Gastrocnemius medialis (tissue), 3 donors: ENCODE measurements around a stretch of chr10.

DNA sequence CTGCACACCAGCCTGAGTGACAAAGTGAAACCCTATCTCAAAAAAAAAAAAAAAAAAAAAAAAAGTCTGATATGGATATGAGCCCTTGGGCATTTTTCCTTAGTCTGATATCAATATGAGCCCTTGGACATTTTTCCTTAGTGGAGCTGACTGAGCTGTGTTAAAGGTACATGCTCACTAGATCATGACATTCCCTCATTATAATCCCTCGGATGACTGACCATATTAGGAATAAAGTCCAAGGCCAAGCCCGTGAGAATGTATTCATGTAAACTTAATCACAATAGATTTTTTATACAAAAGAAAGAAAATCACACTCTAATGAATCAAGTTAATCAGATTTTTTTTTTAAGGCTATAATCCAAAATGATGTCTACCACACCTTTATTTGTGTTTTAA lies 5.6 kb downstream of the PPA1 start:
- PRO-cap = no peak
- RAMPAGE, long total RNA, 3 experiments = no peak in any of the 3 experiments

GRCh38 chr10:70235097-70235633 lies 1.9 kb upstream of the PPA1 start:
- PRO-cap = no peak
- RAMPAGE, long total RNA, 3 experiments = no peak in any of the 3 experiments

- PRO-cap = no peak
- RAMPAGE, long total RNA, 3 experiments = no peak in any of the 3 experiments
These were observed 15.4 kb downstream of the NODAL start for GRCh38 chr10:70426066-70426568.

GRCh38 chr10:70715844-70716196 lies 43.5 kb downstream of the ADAMTS14 start:
- PRO-cap = no peak
- RAMPAGE, long total RNA, 3 experiments = no peak in any of the 3 experiments

DNA sequence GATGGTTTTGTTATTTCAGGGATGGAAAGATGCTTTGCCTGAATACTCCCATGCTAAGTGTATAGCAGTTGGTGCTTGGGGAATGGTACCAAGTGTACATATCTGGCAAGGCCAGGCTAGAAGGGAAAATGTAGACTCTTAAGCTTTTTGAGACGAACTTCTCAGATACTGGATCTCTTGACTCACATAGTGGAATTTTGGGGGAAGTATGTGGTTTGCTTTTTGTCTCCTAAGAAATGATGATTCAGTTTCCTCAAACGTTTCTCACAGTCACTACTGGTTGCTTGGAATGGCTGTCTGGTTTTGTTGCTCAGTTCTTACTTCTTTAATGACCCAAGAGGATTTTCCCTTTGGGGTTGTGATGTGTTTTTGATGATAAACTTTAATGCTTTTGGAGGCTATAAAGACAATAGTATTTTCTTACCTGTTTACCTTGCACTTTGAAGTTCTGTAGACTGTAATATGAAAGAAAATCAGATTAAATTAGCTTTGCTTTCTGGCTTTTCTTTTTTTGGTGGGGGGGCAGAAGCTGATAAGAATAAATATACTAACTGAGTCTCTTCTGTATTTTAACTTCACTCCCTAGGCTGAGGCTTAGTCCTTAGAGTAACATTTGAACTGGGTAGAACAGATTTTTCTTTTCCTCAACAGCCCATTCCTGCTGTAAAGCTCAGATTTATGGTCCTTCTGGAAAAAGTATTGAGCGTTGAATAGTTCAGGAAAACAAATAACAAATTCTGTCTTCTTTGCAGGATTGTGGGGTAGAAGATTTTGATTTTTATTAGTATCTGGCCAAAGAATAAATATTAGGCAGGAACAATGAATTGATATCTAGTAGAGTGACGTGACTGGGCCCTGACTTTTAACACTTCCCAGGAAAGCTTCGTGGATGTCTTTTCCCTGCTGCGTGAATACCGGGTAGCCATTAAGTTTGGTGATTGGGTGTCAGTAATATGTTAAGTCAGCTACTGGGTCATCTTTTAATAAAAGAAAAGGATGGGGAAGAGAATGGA lies 17.7 kb downstream of the SGPL1 start:
- PRO-cap = no peak
- RAMPAGE, long total RNA, 3 experiments = no peak in any of the 3 experiments

DNA sequence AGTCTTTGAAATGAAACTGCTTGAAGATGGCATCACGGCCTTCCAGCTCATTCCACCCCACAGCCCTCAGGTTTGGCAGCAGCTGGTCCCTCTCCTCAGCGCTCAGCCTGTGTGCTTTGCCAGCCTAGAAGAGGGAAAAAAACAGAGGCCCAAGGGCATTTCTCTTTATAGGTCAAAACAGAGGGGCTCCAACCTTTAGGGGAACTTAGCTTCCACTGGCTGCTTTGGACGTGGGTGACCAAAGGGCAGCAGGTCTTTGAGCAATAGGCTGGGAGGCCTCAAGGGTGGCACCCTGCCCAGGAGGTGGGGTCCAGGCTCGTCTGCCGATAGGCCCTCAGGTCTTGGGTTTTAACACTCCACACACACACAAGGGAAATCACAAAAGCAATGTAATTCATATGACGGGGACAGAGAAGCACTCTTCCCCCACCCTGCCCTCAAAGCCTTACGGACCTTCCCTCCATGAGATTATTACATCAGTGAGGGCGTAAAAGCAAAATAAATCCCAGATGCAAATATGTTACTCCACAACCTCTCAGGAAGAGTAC lies 2.5 kb downstream of the PCBD1 start:
- PRO-cap = no peak
- RAMPAGE, long total RNA, 3 experiments = no peak in any of the 3 experiments

DNA sequence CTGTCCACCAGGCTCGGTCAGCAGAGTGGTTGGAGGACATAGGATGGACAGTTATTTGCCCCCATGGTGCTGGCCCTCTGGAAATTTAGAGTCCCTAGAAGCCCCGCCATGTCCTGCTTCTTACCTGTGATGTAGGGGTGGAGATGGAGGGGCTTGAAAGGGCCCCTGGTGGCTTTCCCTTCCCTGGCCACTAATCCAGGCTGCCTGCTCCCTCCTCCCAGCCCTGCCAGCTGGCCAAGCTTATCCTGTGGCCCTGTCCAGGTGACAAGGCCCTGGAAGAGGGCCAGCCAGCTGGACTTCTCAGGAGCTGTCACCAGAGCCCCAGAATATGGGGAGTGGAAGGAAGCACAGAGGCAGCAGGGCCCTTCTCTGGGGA lies 52.4 kb upstream of the PCBD1 start:
- PRO-cap = no peak
- RAMPAGE, long total RNA, 3 experiments = no peak in any of the 3 experiments

GRCh38 chr10:71235337-71235802 lies 23.0 kb downstream of the UNC5B start:
- PRO-cap = no peak
- RAMPAGE, long total RNA, 3 experiments = no peak in any of the 3 experiments

GRCh38 chr10:71243845-71244372 lies 31.5 kb downstream of the UNC5B start:
- PRO-cap = no peak
- RAMPAGE, long total RNA, 3 experiments = no peak in any of the 3 experiments

DNA sequence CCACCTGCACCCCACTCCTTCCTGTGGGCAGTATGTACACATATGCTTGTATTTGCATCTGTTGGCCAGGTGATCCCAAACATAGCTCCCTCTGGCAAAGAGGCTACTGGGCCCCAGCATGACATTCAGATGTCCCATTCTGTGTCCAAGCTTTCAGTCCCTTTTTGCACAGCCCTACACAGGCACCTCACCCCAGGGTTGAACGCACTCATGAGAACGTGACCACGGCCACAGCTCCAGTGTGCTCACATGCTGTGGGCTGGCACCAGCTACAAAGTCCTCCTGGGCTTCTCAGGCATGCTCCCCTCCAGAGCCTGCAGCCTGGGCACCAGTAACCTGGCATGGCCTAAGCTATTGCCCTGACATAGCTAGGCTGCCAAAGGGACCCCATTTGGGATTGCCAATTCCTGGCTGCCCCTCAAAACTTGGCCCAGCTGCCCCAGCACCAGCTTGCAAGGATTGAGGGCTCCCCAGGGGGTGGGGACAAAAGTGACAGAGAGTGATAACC lies 36.6 kb downstream of the UNC5B start:
- PRO-cap = no peak
- RAMPAGE, long total RNA, 3 experiments = no peak in any of the 3 experiments

DNA sequence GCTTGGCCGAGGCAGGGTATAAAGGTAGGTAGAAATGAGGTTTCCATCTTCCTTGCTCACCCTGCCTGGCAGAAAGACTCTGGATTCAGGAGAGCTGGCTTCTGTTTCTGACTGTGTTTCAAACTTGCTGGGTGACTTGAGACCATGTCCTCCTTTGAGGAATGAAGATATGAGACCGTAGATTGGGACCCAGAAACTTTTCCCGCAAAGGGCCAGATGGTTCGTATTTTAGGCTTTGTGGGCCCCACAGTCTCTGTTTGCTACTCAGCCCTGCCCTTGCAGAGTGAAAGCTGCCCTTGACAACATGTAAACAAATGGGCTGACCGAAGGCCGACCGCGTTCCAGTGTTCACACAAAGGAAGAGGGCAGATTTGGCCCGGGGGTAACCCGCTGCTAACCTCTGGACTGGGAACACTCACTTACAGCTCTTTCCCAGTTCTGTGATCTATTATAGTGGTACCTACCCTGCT lies 15.0 kb downstream of the SLC29A3 start:
- PRO-cap = no peak
- RAMPAGE, long total RNA, 3 experiments = no peak in any of the 3 experiments

- PRO-cap = no peak
- RAMPAGE, long total RNA, 3 experiments = no peak in any of the 3 experiments
These were observed 273 bp downstream of the CDH23 start for GRCh38 chr10:71397070-71397315.

- PRO-cap = no peak
- RAMPAGE, long total RNA, 3 experiments = no peak in any of the 3 experiments
These were observed 641 bp downstream of the CDH23 start for GRCh38 chr10:71397316-71397806.

GRCh38 chr10:71554804-71555173 lies 158.1 kb downstream of the CDH23 start:
- PRO-cap = no peak
- RAMPAGE, long total RNA, 3 experiments = no peak in any of the 3 experiments

- PRO-cap = no peak
- RAMPAGE, long total RNA, 3 experiments = no peak in any of the 3 experiments
These were observed 129.7 kb downstream of the C10orf105 start for GRCh38 chr10:71589900-71590318.

DNA sequence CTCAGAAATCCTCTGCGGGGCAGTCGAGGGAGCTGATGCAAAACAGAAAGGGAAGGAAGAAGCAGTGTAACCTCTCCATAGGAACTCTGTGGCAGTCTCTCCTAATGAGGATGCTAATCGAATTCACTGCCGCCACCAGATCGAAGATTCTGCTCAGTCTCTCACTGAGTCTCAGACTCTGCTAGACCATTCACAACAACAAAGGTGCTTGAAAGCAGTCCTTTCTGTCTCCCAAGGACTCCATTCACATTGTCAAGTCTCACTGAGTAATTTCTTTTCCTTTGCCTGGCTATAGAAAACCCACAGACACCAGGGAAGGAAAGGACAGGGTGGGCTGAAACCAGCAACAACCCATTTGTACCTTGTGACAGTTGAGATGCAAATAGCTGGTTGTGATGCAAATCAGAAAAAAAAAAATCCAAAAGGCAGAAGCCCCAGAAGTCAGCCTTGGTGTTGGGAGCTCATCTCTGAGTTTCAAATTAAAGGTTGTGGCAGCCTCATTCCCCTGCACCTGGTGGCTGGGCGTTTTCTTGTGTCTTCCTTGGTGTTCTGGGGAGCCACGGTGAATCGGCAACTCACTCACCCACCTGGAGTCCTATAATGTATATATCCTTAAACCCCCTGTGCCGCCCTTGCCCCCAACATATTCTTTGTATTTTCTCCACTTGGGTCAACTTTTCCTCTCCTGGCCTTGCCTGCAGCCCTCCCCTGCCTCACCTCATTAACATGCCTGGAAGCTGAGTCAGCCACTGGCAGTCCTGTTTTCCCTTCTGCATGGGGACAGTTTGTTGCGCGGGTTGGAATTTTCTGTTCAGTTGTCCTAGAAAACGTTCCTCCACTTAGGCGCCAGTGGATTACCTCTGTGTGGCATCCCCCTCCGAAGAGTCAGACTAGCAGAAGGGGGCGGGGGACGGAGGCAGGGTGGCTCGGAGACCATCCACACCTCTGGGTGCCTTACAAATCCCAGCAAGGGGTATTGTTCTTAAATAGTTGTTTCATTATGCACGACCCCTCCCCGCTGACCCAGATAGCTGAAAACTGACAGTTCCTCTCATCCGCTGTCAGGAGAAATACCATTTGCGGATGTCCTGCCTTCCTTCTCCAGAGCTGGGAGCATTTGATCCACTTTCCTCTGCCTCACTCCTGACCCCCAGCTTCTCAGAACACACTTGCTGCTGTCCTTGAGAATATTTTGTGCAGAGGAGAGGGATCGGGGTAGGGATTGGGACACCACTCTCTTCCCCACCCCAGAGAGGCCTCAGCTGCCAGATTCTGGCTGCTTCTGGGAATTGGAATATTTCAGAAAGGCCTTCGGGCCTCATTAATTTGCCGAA lies 97.5 kb downstream of the C10orf105 start:
- PRO-cap = no peak
- RAMPAGE, long total RNA, 3 experiments = no peak in any of the 3 experiments

DNA sequence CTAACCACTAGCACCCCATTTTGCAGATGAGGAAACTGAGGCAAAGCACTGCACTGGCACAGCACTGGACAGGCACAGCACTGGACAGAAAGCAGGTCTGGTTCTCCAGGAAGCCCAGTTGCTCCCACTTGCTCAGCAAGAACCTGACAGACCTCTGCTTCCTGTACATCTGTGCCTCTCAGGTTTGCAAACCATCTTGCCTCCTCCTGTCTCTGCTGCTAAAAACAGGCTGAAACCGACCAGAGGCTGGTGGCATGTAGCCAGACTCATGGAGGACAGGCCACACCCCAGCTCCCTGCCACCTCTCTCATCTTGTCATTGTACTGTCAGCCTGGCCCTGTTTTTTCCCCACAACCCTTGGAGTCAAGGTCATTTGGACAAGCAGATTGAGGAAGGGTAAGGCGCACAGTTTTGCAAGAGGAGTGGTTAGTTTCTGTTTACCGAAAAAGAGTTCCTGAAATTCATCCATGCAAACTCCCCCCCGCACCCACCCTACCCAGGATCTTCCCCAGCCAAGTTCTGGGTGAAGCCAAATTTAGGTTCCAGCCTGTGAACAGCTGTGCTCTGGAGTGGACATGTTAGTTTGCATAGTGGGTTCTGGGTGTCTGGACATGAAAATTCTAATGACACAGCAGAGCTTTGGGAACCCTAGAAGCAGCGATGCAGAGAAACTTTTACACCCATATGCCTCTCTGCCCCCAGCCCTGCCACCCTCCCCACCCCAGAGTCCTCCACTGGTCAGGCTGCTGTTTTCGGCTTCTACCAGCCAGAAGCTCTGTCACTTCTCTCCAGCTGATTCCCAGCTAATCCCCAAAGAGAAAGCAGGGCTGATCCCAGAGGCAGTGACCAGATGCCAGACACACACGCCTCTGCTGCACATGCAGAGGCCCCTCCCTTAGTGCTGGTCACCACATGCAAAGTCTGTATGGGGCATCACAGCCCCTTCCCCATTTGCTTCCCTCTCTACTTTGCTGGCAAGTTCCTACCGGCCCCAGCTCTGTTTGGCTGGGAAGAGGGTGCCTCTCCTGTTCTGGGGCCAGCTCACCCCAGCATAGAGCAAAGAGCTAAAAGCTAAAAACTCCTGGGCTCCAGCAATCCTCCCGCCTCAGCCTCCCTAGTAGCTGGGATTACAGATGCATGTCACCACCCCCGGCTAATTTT lies 8.5 kb upstream of the C10orf105 start:
- PRO-cap = unidirectional peak, minus-strand start at position 171 of the sequence
- RAMPAGE, long total RNA, 3 experiments = no peak in any of the 3 experiments

DNA sequence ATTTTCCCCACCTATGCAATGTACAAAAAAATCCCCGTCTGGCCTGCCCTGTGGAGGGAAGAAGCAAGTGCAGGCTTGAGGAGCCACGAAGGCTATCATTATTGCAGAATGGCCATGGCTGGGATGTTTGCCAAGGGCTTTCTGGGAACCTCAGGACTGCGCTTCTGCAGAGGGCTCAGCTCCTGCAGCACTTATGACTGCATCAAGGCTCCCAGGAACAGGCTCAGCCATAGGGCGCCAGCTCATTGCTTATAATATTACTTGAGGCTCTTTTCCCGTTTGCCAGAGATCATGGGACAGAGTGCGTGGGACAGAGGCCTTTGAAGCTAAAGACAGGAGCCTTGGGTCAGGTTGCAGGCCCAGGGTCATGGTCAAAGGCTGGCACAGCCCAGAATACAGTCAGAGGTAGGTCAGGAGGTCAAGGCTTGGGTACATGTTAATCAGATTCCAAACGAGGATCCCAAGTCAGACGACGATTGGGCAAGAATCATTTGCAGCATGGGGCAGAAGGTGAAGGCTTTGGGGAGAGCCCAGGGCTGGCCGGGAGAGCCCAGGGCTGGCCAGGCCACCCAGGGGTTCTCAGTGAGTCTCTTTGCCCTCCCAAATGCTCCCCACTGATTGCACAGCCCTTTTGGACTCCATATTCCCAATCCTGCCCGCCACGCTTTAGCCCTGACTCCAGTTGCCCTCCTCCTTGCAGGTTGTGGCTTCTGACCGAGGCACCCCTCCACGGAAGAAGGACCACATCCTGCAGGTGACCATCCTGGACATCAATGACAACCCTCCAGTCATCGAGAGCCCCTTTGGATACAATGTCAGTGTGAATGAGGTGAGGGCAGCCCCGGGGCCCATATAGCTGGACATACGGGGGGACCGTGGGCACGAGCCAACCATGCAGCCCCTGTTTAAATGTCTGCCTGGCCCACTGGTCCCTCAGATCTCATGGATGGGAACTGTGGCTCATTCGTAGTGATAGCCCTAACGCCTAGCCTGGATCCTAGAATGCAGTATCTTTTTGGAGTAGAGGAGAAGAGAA lies 20.9 kb upstream of the C10orf105 start:
- PRO-cap = no peak
- RAMPAGE, long total RNA, 3 experiments = no peak in any of the 3 experiments

- PRO-cap = no peak
- RAMPAGE, long total RNA, 3 experiments = no peak in any of the 3 experiments
These were observed 22.6 kb upstream of the C10orf105 start for GRCh38 chr10:71742070-71742672.

DNA sequence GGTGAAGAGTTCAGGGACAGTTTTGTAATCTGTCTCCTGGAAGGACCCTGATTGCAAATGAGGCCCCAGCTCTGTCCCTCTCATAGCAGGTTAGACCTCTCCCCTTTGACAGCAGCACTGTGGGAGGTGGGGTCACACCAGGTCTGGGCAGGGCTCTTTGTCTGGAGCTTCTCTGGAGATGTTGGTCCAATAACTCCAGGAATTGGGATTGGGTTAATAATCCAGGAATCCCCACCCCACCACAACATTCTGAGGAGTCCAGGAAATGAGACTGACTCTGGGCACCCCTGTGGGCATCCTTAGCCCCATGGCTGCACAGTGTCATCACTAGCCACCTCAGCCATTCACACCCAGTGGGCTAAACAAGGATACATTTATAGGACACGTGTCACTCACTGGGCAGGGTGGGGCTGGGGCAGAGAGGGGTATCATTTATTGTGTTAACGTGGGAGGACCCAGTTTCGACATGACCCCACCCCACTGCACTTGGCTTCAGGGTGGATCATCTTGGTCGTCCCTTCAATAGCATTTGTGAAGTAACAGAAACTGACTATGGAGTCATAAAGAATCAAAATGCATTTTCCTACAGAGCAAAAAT lies 23.8 kb upstream of the C10orf105 start:
- PRO-cap = no peak
- RAMPAGE, long total RNA, 3 experiments = no peak in any of the 3 experiments